ENCODE results near the gene SRPK2.

GRCh38 chr7:101953047-101953452 lies 135.6 kb downstream of the CUX1 start:
- RRBS: no CpG with 5 or more reads among the region's 11 CpGs

DNA sequence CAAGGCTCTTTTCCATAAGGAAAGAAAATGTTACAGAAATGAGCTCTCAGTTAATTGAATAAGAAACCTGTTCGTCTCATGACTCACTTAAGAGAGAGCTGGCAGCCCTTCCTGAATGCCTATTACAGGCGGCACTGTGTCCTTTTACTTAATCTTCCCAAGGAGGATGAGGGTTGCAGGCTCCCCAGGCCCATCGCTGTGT lies 168.8 kb downstream of the CUX1 start:
- RRBS: no CpG with 5 or more reads among the region's 3 CpGs

- RRBS: 85% methylated on average over 15 of the region's 26 CpGs
These were observed 227.6 kb downstream of the CUX1 start for GRCh38 chr7:102044940-102045553.

GRCh38 chr7:102080363-102081374 lies 206.0 kb upstream of the SH2B2 start:
- RRBS: no CpG with 5 or more reads among the region's 27 CpGs

- RRBS: no CpG with 5 or more reads among the region's 14 CpGs
These were observed 139.7 kb upstream of the SH2B2 start for GRCh38 chr7:102146816-102147584.

DNA sequence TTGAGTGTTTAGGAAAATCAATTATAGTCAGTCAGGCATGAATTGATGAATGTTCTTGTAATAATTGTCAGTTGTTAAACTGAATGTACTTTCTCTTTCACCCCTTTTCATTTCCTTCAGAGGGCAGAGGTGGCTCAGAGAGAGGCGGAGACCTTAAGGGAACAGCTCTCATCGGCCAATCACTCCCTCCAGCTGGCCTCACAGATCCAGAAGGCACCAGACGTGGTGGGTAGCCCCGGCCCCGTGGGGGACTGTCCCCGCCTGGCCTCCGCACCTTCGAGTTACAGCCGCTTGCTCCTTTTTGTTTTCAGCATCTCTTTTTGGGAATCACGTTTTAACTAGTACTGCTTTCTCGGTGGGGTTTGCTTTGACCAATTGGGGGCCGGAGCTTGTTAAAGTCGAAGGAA lies 116.3 kb upstream of the SH2B2 start:
- RRBS: no CpG with 5 or more reads among the region's 13 CpGs

- RRBS: no CpG with 5 or more reads among the region's 16 CpGs
These were observed 91.6 kb upstream of the SH2B2 start for GRCh38 chr7:102195133-102195501.

DNA sequence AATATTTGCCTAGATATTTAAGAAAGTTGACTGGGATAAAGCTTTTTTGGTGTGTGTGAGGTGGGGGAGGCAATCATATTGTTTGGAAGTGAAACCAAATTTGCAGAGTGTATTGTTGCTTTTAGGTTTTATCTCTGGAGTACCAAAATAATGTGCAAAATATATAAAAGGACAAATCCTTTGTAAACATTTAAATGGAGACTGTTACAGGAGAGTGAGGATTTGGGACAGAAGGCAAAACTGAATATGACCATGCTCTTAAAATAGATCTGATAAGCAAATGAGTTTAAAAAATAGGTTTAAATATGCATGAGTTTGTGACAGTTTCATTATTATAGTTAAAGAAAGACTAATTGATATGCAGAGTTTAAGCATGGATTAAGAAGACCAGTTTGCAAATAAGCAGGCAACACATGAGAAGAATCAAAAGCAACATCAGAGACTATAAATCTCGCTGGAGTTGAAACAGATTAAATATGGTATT lies 699 bp downstream of the LRRC17 start:
- RRBS: no CpG with 5 or more reads among the region's 1 CpG

- RRBS: 59% methylated on average over 4 of the region's 33 CpGs
These were observed 60.5 kb downstream of the LRRC17 start for GRCh38 chr7:102973099-102973992.

- RRBS: no CpG with 5 or more reads among the region's 21 CpGs
These were observed 3.6 kb upstream of the NAPEPLD start for GRCh38 chr7:103152342-103153056.

GRCh38 chr7:103990370-103990800 lies 927 bp upstream of the RELN start:
- RRBS: no CpG with 5 or more reads among the region's 18 CpGs

DNA sequence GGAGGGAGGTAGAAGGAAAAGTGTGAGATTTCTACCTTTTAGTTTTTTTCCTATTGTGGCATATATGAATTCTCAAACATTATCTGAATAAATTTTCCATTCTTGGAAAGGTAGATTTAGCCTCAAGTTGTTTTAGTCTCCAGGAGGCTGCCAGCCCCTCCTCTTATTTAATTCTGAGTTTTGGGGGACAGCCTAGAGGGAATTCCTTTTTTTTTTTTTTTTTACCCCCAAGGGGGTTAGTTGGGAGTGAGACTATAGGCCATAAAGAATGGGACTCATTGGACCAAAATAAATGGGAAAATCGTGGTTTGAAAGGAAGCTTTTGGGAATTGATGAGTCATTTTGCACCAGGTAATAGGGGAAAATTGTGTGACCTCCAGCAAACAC lies 341.5 kb downstream of the LHFPL3 start:
- RRBS: no CpG with 5 or more reads among the region's 1 CpG

GRCh38 chr7:104926924-104927749 lies 86.9 kb upstream of the KMT2E start:
- RRBS: no CpG with 5 or more reads among the region's 13 CpGs

DNA sequence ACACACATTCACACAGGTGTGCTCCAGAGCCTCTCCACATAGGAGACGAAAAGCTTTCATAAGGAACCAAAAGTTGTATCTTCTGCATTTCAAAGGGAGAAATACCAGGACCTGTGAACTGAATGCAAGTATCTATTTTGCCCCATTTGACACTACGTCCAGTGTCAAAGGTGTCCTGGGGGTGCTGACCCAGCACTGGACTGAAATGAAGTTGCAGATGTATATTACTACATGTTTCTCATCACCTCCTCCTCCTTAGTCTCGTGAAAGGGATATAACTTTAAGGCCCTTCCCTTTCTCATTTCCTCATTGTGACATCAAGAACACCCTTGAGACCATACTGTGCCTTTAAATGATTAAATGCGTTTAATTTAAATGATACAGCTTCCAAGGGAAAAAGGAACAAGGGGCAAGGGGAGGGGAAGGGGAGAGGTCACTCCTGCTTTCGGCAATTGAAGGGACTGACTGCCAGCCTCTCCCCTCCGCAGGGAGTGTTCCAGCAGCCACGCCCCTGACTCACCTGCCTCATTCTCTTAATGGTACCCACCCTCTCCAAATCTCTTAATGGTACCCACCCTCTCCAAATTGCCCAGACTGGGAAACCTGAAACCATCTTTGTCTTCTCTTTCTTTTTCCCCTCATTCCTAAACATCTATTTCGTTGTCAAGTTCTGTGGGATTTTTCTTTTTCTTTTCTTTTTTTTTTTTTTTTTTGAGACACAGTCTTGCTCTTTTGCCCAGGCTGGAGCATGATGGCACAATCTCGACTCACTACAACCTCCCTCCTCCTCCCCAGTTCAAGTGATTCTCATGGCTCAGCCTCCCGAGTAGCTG lies 80.4 kb upstream of the KMT2E start:
- RRBS: no CpG with 5 or more reads among the region's 10 CpGs

DNA sequence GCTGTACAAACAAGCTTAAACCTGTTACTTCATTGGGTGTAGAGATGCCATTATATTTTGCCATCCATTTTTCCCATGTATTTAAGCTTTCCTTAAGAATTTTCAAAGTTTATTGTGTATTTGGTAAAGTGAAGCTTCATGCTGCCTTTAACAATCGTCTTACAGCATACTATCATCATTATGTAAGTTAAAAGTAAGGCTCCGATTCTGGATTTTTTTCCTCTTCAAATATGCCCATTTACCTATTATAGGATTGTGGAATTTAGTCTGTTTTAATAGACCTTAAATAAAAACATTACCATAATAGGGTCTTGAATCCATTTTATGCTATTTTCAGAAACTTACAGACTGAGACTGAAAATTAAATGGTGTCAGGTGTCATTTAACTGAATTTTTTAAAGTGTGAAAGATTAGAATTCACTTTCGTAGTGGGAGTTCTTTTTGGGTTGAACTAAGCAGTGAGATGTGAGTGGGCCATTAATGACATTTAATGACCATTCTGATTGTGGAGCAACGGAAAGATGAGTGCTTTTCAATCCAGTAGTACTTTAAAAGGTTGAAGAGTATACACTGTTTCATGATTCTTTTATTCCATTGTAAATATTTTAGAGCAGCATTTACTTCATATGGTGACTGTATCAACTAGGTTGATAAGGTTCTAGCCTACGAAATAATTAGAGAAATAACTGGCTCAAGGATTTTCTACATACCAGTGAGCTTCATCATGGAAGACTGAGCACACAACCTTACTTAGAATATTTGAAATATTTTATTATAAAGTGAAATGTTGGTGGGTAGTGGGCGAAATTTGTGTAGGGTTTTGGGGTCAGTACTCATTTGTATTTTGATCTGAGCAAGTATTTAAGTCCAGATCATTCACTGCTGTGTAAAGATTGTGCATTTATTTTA lies 2.4 kb downstream of the KMT2E start:
- RRBS: no CpG with 5 or more reads among the region's 6 CpGs

GRCh38 chr7:105261761-105262114 lies 127.0 kb downstream of the SRPK2 start:
- RRBS: no CpG with 5 or more reads among the region's 2 CpGs

- RRBS: no CpG with 5 or more reads among the region's 1 CpG
These were observed 120.6 kb downstream of the SRPK2 start for GRCh38 chr7:105268178-105268490.

- RRBS: no CpG with 5 or more reads among the region's 13 CpGs
These were observed 115.3 kb downstream of the SRPK2 start for GRCh38 chr7:105273265-105273969.

DNA sequence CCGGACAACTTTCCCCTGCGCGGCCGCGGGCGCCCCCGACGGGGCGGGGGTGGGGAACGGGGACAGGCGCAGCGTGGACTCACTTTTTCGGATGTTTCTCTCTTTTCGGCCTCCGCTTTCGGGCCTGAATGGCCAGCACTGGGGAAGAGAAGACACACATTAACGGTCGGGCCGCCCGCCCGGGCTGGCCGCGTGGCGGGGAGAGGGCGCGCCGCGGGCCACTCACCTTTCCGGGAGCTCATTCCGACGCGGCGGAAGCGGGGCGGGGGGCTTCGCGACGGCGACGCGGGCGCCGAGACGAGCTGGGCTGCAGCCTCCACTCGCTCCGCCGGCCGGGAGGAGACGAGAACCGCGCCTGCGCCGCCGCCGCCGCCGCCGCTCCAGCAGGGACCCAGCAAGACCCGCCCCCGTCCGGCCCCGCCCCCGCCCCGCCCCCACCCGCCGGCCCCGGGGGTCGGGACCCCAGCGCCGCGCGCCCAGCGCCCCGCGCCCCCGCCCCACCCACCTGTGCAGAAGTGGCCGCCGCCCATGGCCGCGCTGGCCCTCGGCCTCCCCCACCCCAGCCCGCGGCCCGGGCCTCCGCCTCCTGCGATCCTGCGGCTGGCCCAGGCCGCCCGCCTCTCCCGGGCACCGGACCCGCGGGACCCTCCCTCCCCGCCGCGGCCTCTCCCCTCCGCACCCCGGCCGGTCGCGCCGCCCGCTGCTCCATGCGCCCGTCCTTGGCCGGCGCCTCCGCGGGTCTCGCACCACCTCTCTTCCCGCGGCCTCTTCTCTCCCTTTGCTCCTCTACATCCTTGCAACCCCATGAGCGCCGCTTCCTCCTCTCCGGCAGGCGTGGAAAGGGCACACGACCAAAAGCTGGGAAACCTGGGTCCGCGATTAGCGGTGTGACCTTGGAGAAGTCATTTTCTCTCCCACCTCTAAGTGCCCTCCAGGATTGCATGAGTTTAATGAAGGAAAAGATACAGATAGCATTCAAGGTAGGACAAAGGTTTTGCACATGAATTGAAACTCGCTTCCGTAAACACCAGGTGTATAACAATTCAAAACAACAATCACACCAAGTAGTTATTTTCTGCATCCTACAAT lies at the start of gene SRPK2:
SRPK2 (minus strand) TSS at position 357 of the 1,089 bp plus-strand sequence.
- RRBS: 1% methylated on average over 60 of the region's 122 CpGs

DNA sequence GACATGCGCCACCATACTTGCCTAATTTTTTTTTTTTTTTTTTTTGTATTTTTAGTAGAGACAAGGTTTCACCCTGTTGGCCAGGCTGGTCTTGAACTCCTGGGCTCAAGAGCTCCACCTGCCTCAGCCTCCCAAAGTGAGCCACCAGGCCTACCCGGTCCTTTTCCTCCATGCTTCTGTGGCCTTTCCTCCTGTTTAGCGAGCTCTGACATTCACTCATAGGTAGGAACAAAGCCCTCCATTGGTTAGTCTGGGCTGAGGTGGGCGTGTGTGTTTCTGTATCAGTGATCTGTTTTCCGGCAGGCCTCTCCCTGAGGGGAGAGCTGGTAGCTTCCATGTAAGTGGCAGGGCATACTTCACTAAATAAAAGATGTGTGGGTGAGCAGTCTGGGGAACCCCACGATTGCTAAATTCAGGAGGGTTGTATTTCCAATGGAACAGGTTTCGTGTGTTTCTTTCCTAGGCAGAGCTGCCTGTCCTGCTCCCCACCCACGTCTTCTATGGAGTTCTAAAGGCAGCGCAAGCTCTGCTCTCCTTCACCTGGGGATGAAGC lies 50.3 kb upstream of the SRPK2 start:
- RRBS: no CpG with 5 or more reads among the region's 9 CpGs

Data from T47D (cell line).